Skin of body (tissue), 2 donors: ENCODE results near the gene H3-4.

DNA sequence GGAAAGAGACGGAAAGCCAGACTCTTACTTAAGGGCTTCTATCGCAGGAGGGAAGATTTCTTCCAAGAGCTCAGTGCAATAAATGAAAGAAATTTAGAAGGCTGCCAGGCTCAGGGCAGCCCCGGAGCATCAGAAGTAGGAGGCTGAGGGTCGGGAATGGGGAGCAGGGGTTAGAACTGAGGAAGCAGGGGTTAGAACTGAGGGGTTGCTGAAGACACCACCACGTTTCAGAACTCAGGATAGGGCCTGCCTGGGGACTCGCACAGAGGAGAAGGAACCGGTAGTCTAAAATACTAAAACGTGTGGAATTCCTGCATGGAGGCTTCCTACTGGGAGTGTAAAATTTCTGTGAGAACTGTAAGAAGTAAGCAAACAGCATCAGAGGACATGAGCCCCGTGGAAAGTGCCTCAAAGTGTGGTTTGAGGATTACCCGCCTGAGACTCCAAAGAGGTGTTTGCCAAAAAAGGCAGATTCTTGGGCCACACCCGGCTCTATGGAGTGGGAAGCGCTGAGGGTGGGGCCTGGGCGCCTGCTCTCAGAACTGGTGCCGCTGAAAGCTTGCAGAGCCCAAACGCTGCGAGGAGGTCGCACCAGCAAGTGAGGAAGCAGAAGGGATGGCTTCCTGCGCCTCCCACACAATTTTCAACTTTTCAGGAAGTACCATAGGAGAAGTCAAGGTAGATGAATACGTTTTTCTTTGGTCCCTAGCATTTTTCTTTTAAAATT, 43.1 kb upstream of the PSEN2 start:
- RAMPAGE, long total RNA = no peak

GRCh38 chr1:226870689-226871531, 494 bp downstream of the PSEN2 start:
- RAMPAGE, long total RNA = no peak

GRCh38 chr1:226945018-226945914, 5.2 kb downstream of the COQ8A start:
- RAMPAGE, long total RNA = no peak

- RAMPAGE, long total RNA = no peak
Observed at GRCh38 chr1:226954610-226954992, 14.5 kb downstream of the COQ8A start.

GRCh38 chr1:227073545-227074550, 133.8 kb downstream of the COQ8A start:
- RAMPAGE, long total RNA = no peak

DNA sequence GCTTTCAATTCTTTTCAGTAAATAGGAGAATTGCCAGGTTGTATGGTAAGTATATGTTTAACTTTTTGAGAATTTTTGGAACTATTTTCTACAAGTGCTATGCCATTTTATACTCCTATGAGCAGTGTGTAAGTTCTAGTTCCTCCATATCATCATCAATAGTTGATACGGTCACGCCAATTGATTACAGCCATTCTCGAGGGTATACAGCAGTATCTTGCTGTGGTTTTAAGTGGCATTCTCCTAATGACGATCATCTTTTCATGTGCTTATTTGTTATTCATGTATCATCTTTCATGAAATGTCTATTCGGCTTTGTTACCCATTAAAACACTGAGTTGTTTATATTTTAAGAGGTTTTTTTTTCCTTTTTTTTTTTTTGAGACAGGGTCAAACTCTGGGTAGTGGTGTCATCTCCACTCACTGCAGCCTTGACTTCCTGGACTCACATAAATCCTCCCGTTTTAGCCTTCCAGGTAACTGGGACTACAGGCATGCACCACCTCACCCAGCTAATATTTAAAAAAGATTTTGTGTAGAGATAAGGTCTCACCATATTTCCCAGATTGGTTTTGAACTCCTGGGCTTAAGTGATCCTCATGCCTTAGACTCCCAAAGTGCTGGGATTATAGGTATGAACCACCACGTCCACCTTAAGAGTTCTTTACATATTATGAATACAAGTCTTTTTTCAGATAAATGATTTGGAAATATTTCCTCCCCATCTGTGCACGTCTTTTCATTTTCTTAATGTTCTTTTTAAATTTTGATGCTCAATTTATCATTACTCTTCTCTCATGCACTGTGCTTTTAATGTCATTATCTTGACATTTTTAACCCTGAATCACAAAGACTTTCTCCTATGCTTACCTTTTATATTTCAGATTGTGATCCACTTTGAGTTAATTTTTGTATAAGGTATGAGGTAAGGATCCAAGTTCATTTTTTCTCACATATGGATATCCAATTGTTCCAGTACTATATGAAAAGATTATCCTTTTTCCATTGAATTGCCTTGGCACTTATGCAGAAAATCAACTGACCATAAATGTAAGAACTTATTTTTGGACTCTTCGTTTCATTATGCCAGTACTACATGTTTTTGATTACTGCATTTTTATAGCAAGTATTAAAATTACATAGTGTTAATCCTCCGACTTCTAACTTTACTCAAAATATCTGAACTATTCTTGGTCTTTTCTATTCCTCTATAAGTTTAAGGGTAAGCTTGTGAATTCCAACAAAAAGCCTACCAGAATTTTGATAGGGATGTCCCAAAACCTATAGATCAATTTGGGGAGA, 146.7 kb downstream of the COQ8A start:
- RAMPAGE, long total RNA = no peak

- RAMPAGE, long total RNA = no peak
Observed at GRCh38 chr1:227560476-227561085, 2.8 kb upstream of the ZNF678 start.

- RAMPAGE, long total RNA = no peak
Observed at GRCh38 chr1:227915651-227916120, 32.0 kb downstream of the WNT9A start.

DNA sequence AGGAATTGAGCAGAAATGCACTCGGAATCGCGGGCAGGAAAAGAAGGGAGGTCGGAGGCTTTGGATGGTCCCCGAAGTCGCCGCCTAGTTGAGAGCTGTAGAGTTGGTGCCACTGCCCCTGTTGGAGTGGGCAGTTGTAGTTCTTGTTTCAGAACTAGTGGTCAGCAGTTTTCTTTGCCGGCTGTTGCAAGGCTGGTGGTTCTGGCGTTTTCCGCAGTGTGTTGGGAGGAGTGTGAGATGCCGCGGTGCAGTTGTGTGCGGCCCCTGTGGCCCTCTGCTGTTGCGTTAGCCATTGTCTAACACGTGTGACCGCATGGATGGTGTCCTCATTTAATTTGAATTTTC, 1.3 kb downstream of the ARF1 start:
- RAMPAGE, long total RNA = no peak

DNA sequence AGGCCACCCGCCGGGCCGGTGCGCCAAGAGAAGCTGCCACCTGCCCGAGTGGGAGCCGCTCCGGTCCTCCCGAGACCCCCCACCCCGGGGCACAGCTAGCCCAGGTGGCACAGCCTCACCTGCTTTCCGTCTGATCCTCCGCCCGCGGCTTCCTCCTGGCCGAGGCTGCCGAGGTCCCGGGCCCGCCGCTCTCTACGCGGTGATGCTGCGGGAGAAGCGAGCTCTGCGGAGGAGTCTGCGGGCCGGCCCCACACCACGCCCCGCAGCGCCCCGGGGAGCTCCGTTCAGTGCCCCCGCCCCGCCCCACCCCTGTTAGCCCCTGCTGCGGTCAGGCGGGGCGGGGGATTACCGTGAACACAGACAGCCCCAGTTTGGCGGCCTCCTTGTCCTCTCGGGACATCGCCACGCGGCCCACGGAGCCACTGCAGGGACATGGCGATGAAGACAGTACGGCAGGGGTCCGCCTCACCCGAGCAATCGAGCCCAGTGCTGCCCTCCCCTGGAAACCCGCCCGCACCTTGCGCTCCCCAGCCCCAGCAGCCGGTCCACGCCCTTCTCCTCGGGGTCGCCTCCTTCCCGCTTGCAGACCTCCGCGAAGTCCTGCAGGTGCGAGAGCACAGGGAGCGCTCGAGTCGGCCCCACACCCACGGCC, 1.0 kb downstream of the C1orf35 start:
- RAMPAGE, long total RNA = no peak

- RAMPAGE, long total RNA = no peak
Observed at GRCh38 chr1:228109368-228109577, 174 bp upstream of the MRPL55 start.

DNA sequence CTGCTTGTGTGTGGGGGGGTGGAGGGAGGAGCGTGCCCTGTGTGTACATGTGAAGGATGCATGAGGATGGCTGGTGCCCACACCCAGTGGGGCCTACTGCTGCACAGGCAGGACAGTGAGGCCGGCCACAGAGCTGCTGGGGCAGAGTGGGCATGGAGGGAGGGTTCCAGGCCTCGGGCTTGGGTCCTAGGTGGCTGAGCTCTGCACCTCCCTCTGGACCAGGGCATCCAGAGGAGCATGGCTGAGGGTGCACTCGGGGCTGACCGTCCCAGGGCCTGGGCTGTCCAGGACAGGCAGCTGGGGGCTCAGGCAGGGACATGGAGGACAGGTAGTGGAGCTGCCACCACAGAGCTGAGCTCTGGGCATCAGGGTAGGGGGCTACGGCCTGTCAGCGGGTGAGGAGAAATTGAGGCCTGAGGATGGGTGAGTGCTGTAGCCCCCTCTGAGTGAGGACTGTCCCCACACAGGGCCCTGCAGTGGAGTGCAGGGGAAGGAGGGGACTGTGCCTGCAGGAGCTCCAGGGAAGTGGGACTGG, 1.9 kb downstream of the GJC2 start:
- RAMPAGE, long total RNA = no peak

DNA sequence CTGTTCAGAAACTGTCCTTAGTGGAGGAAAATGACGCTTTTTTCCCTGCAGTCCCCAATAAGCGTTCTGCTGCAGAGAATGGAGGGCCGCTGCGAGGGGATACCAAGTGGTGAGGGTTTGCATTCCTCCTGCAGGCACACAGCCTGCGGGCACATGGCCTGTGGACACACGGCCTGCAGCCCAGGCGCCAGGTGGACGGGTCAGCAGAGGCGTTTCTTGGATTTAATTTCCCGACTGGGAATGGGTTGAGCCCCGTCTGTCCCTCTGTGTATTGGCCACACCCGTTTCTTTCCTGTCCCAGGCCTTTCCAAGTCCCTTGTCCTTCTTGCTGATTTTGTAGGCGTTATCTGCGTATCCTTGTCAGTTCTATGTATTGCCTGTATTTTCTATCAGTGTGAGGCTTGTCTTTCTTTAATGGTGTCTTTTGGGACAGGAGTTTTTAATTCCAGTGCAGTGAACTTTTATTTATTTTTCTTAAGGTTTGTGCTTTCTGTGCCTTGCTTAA, 15.6 kb upstream of the OBSCN start:
- RAMPAGE, long total RNA = no peak

- RAMPAGE, long total RNA = no peak
Observed at GRCh38 chr1:228249814-228250587, 42.2 kb downstream of the OBSCN start.

GRCh38 chr1:228288637-228288991, 80.8 kb downstream of the OBSCN start:
- RAMPAGE, long total RNA = no peak

- RAMPAGE, long total RNA = no peak
Observed at GRCh38 chr1:228425123-228425687, at the start of gene H3-4. Gene H3-4, minus strand, starts transcription at chr1:228425360.

- RAMPAGE, long total RNA = no peak
Observed at GRCh38 chr1:228459164-228459726, 1.3 kb downstream of the H2BC26 start.

DNA sequence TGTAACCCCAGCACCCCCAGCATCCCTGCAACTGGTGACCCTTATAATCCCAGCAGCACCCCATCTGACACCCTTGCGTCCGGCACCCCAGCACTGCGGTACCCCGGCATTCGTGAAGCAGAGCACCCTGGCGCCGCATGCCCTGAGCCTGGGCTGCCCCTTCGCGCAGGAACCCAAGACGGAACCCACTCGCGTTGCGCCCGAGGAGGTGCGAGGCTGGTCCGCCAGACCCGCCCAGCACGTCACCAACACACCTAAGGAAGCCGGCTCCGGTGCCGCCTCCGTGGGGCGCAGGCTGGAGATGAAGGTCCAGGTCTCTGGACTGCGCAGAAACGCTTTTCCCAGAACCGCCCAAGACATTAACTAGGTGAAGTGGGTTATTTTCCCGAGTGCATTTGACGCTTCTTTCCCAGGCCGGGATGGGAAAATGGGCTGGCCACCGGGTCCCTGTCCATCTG, 13.3 kb downstream of the H2BC26 start:
- RAMPAGE, long total RNA = no peak

- RAMPAGE, long total RNA = no peak
Observed at GRCh38 chr1:228647374-228648606, 87.5 kb upstream of the RHOU start.

GRCh38 chr1:228684518-228685006, 50.7 kb upstream of the RHOU start:
- RAMPAGE, long total RNA = no peak